Spinal cord (tissue), 3 donors: ENCODE measurements around a stretch of chr11.

GRCh38 chr11:95134192-95135012 is 44.8 kb downstream of the ENDOD1 start:
- PRO-cap = no peak
- RAMPAGE, long total RNA = no peak

GRCh38 chr11:95232151-95232786 is 1.3 kb upstream of the SESN3 start:
- PRO-cap = no peak
- RAMPAGE, long total RNA = no peak

DNA sequence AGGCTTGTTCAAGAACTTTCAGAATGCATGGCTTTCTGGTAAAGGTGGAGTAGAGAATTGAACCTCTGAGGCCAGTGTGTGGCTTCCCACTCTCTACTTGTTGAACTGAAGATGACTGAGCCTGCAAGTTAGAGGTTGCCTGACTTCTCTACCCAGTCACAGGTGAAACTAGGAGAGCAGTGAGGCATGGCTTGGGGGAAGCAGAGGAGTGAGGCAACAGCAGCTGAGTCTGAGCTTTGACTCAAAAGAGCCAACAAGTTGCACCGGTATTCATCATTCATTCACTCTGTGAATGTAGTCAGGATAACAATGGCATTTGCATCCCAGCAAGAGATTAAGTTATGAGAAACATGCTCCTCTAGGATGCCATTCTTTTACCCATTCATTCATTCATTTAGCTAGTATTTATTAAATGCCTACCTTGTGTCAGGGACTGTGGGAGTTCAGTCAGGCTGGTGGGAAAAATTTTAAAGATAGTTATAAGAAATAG is 256.5 kb upstream of the SESN3 start:
- PRO-cap = no peak
- RAMPAGE, long total RNA = no peak

DNA sequence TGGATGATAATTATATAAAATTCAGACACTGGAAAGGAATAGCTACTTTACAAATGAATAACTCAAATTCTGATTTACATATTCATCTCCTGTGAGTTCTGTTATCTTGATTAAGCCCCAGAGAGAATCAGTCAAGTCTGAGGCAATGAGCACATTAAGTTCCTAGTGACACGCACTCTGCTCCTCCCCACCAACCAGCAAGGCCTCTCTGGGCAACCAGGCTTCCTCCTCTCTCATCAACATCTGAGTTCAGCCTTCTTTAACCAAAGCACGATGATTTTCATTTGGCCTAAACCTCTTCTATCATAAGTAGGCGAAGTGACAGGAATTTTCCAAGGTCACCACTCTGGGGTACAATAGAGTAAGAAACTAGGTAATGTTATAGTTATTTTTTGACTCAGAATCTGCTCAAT is 114.9 kb downstream of the FAM76B start:
- PRO-cap = no peak
- RAMPAGE, long total RNA = no peak

GRCh38 chr11:96045723-96046543 is 122.0 kb upstream of the MTMR2 start:
- PRO-cap = no peak
- RAMPAGE, long total RNA = no peak

DNA sequence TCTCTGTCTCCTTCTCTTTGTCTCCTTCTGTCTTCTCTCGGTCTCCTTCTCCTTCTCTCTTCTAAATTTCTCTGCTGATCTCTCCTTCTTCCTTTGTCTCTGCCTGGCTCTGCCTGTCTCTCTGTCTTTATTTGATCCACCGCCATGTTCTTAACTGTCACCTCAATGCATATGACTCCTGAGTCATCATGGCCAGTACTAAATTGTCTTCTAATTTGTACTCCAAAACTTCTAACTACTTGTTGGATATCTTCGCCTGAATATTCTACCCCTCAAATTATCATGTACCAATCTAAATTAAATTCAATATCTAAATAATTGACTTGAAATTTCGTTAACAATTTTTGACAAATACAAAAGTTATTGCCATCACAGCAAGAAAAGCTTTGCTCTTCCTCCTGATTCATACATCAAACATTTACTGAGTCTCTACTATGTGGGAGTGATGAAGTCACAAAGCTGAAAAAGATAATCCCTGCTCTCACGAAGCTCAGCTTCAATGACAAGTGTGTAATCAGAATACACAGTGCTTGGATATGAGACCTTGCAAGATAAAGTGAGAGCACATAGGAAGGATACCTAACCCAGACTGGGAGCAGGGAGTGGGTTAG is 193.1 kb downstream of the MAML2 start:
- PRO-cap = no peak
- RAMPAGE, long total RNA = no peak

GRCh38 chr11:96215203-96216290 is 127.4 kb downstream of the MAML2 start:
- PRO-cap = no peak
- RAMPAGE, long total RNA = no peak

DNA sequence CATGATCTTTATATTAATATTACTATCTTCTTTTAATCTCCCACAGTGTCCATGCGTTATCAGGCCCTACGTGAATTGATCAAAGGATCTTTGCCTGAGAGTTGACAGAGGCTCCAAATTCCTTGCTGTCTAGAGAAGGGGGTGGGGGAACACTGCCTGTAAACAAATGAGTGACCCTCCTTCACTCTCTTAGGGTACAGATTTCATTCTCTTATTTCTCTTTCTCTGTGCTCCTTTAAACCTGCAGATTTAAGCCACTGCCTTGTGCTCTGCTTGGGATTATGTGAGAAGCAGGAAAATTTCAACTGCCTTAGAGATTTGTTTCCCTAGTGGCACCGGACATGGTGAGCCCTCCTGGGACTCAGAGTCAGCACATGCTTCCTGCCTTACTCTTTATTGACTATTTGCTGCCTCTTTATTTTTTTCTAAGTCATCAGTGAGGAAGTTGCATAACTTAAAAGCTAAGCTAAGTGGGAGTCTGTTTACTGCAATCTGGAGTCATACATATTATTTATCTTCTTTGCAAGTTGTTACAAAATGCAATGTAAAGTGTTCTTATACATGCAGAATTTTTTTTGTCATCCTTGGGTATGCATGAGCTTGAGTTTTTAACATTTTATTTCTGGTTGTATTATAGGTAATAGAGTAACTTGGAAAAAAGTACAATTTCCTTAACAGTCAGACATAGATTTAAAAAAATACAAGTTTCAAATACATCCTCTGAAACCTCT is 122.8 kb downstream of the MAML2 start:
- PRO-cap = no peak
- RAMPAGE, long total RNA = no peak

- PRO-cap = no peak
- RAMPAGE, long total RNA = no peak
Measured at GRCh38 chr11:96223929-96225135, 118.7 kb downstream of the MAML2 start.

GRCh38 chr11:96257591-96258619 is 85.1 kb downstream of the MAML2 start:
- PRO-cap = no peak
- RAMPAGE, long total RNA = no peak

DNA sequence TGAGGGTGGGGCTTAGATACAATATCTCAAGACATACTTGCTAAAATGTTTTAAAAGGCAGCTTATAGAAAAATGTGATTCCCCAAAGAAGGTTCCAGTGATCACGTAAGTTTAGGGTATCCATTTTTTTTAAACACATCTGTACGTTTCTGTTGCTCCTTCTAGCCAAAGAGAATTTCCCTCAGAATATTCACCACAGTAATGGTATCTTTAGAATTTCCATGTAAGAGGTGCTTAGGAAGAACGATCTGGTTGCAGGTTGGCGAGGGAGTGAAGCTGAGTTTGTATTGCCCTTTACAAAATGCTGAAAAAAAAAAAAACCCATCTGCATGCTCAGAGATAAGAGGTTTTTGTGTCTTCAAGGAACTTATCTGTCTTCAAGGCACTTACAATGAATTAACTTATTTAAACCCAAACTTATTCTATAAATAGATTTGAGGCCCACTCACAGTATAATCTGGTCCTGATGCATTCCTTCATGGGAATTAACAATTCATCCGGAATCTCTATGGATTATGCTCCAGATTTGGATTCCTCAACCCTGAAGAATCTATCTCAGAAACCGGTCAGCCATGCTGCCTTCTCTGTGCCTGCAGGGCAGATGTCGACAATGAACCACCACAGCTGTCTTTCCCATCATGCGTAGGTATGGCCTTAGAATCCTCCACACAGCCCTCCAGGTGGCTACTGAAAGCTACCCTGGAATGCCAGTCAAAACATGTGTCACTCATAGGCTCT is 19.6 kb downstream of the MAML2 start:
- PRO-cap = no peak
- RAMPAGE, long total RNA = no peak

- PRO-cap = no peak
- RAMPAGE, long total RNA = no peak
Measured at GRCh38 chr11:96906835-96907108, 517.0 kb downstream of the JRKL start.

GRCh38 chr11:100686335-100686919 is 661 bp upstream of the ARHGAP42 start:
- PRO-cap = no peak
- RAMPAGE, long total RNA = no peak

GRCh38 chr11:100689779-100689978 is 2.6 kb downstream of the ARHGAP42 start:
- PRO-cap = no peak
- RAMPAGE, long total RNA = no peak

- PRO-cap = no peak
- RAMPAGE, long total RNA = no peak
Measured at GRCh38 chr11:100774150-100774698, 87.1 kb downstream of the ARHGAP42 start.

GRCh38 chr11:100876623-100877294 is 189.7 kb downstream of the ARHGAP42 start:
- PRO-cap = no peak
- RAMPAGE, long total RNA = no peak

DNA sequence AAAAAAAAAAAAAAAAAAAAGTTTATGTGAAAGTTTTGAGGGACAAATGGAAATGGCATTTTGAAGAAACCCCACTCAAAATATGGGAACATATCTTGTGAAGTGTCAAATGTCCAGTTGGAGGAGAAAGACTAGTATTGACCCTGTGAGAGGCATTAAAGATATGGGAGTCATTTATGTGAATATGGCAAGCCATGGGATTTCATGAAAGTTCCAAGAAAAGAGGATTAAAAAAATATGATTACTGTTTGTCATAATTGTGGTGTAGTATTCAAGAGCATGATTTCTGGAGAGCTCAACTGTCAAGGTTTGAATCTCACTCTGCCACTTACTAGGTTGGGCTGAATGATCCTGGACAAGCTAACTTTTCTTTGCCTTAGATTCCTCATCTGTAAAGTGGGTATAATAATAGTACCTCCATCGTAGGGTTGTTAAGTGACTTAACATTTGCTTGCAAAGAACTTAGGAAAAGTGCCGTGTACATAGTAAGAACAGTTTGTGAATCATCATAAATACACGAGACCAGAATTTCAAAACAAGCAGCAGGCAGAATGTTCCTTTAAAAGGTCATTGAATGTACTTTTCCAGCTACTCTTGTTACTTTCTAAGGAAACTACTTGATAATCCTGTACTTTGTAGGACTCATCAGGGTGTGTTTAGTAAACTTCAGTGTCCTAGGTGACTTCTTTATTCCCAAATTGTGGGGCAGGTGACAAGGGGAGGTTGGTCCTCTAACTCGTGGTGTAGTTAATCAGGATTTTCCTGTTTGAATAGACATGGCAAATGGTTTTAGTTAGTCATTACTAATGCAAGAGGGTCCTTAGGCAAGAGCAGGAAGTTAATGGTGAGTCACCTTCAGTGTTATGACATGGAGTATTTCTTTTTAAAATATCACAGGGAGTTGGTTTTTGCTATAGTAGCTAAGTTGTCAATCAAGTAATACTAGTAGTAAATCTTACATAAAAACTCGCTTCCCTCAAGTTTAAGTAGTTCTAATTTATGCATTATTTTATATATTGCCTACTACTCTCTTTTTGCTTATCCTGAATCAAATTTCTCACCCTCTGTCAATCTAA is 67.8 kb downstream of the YAP1 start:
- PRO-cap = no peak
- RAMPAGE, long total RNA = no peak

DNA sequence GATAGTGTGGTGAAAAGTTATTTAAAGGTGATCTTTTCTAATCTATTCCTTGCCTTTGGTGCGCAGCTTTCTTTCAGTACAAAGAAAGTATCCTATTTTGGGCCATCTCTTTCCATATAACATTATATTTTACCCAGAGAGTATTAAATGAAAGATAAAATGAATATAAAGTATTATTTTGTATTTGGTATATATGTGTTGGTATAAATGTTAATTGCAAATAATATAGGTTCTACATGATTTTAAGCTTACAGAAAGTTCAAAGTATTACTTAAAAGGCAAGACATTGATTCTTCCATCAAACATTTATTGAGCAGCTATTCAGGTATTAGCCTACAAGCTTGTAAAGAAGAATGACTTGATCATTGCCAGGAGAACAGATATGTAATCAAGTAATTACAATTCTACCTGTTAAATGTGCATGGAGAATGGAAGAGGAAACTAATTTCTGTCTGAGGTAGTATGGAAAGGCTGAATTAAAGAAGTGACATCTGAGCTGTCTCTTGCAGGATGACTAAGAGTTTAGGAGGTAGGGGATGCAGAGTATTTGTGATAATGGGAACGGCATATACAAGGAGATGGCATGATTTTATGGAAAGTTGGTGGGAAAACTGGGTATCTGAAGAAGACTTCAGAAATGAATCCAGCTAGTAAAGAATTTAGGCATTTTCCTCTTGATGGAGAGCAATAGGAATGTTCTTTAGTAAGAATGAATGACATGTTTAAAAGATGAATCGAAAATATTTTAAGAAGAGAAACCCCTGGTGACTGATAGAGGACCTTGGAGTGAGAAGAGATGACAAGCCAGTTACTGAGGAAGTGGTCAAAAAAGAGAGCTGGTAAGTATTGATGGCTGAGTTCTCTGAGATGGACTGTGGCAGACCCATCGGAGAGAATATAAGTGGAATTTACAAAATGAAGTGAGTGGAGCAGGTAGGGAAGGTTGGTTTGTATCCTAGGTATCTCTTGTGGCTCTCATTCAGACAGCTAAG is 72.7 kb downstream of the YAP1 start:
- PRO-cap = no peak
- RAMPAGE, long total RNA = no peak

DNA sequence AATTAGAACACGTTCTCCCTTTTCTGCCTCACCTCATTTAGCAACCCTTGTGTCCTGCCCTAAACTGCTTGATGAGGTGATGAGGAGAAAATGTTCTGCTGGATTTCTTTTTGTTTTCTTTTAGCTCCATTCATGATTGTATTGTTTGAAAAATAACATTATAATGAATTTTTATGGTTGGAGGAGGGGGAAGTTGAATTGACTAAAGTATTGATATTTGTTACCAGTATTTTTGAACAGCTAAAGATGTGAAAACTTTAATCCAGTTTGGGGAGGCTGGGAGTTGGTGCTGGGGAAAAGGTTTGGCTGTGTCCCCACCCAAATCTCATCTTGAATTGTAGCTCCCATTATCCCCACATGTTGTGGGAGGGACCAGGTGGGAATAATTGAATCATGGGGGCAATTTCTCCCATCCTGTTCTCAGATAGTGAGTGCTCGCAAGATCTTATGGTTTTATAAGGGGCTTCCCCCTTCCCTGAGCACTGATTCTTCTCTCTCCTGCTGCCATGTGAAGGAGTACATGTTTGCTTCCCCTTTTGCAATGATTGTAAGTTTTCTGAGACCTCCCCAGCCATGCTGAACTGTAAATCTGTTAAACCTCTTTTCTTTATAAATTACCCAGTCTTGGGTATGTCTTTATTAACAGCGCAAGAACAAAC is 85.1 kb downstream of the YAP1 start:
- PRO-cap = no peak
- RAMPAGE, long total RNA = no peak

DNA sequence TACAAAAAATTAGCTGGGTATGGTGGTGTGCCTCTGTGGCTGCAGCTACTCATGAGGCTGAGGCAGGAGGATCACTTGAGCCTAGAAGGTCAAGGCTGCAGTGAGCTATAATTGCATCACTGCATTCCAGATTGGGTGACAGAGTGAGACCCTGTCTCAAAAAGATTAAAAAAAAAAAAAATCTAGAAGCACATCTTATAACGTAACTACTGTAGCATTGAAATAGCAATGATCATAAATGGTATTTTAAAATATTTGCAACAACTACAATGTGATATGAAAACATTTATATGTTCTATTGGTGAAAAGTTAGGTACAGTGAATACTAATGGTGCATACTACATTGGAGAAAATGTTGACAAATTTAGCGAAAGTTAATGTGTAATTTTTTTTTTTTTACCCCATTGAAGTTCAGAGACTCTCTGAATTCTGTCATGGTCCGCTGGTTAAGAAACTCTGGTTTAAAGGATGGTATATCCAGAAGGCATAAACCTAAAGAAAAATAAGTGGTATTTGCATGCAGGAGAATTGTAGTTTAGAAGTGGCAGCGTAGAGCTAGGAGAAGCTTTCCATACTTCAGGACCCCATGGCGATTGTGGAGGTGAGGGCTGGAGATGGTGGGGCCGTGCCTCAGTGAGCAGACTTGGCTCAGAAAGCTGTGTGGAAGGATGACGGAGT is 95.6 kb upstream of the BIRC3 start:
- PRO-cap = no peak
- RAMPAGE, long total RNA = no peak